SJSA1 (cell line): ENCODE data around the gene OSTC.

- RAMPAGE, long total RNA: no peak
Observed at GRCh38 chr4:108622899-108623352, 2.5 kb downstream of the RPL34 start.

GRCh38 chr4:108624348-108625461, 4.3 kb downstream of the RPL34 start:
- RAMPAGE, long total RNA: no peak

DNA sequence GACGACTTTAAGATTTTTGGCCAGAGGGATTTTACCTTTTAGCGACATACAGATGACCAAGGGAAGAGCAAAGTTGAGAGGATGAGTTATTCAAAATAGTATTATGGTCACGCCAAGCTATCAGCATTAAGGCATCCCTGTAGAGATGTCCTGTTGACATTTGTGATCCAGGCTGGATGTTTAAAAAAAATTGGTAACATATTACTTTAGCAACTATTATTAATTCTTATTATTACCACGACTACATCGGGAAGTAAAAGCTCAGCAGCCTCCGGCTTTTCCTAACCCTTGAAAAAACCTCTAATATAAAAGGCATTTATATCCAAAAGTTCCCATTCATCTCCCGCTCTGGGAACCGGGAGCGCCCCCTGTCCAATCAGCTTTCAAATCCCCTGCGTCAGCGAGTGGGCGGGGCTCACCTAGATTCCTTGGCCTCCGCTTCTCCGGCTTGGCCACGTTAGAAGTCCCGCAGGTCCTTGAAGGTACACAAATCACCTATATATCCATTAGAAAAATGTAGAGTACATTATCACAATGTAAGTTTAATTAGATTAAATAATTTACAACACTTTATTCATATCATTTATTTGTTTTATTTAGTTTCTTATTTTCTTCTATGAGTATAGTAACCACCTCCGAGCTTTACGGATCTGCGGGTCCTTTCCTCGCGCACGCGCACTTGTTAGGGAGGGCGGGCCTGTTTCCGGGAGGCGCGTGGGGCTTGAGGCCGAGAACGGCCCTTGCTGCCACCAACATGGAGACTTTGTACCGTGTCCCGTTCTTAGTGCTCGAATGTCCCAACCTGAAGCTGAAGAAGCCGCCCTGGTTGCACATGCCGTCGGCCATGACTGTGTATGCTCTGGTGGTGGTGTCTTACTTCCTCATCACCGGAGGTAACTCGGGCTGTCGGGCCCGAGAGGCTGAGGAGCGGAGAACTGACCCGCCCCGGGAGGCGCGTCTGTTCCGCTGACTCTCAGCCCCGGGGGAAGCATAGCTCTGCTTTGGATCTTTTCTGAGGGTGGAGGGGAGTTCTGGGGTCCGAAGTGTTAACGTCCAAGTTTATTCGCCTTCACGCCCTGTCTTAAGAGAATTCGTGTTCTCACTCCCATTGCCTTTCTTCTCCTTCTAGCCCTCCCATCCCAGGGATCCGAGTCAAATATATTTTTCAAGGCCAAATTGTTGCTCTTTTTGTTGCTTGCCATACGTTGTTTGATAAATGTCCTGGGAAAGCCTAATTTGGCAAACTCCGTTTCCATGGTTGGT, at the start of gene OSTC:
TSS of gene OSTC (plus strand) at position 698 of the 1,263 bp plus-strand sequence.
- RAMPAGE, long total RNA: start-site peak on the plus strand centred at position 723 of the sequence, 59 bp wide, 2,837 and 2,700 reads in 2 replicates

- RAMPAGE, long total RNA: no peak
Observed at GRCh38 chr4:109435542-109436086, 2.0 kb downstream of the SEC24B start.

DNA sequence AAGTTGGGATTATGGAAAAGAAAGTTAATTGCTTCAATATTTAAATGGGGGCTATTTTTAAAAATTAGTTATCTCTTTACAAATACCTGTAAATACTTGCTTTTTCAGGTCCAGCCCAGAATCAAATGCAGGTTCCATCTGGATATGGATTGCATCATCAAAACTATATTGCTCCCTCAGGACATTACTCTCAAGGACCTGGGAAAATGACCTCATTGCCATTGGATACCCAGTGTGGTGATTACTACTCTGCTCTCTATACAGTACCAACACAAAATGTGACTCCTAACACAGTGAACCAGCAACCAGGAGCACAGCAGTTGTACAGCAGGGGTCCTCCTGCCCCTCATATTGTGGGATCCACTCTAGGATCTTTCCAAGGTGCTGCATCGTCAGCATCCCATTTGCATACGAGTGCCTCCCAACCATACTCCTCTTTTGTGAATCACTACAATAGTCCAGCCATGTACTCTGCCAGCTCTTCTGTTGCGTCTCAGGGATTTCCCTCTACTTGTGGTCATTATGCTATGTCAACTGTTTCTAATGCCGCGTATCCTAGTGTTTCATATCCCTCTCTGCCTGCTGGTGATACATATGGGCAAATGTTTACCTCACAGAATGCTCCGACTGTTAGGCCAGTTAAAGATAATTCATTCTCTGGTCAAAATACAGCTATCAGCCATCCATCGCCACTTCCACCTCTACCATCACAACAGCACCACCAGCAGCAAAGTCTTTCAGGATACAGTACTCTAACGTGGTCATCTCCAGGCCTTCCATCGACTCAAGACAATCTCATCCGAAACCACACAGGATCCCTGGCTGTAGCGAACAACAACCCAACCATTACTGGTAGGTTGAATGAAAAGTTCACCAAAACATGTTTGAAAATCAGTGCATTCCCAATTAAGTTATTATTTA, 29.4 kb downstream of the SEC24B start:
- RAMPAGE, long total RNA: no peak

GRCh38 chr4:109494573-109495058, 61.0 kb downstream of the SEC24B start:
- RAMPAGE, long total RNA: no peak

DNA sequence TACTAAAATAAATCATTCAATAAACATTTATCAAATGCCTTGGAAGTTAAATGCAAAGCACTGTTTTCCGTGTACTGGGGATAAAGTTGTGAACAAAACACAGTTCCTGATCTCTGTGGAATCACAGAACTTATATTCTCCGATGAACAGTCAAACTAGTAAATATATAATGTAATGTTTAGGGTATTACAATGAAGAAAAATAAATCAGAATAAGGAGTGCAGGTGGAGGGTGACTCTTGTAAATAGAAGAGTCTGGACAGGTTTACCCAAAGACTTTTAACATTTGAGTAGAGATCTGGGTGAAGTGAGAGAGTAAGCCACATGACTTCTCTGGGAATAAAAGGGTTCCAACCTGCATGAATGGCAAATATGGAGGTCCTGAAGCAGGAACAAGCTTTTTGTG, 51.2 kb upstream of the MCUB start:
- RAMPAGE, long total RNA: no peak

DNA sequence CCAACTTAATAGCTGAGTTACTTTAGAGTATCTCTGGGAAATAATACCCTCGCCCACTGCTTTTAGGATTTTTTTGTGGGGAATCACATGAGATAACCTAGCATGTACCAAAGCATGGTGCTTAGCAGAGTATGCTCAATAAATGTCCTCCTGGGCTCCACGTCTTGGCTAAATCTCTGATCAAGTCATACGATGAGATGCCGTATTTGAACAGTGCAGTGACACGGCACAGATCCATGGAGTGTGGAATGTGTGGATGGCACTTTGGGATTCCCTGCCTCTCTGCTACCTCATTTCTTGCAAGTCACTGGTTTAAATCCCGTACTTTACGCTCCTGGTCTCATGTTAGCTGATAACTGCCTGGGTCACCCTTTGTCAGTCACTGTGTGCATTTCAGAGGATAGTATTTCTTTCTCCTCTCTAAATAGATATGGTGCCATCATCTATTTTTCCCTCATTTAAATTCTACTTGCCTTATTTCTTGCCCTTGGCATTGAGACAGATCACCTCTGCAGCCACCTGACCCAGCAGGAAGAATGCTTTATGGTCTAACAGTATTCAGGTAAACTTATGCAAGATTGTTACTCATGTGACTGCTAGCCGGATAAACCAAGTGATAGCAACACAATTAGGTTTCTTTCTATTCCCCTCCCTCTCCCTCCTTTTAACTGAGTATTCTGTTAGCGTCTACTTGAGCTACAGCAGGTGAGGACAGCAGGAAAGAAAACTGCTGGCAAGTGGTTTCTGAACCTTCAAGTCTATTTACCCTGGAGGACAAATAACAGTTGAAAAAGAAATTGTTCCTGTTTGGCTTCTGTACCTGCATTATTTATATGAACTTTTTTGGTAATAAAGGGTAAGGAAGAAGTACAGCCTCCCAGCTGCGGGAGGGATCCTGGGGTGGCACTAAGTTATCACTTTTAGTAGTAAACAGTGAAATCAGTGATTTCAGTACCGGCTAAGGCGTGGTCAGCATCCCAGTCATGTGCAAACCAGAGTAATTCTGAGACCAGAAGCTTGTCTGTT, 2.9 kb downstream of the EGF start:
- RAMPAGE, long total RNA: no peak

DNA sequence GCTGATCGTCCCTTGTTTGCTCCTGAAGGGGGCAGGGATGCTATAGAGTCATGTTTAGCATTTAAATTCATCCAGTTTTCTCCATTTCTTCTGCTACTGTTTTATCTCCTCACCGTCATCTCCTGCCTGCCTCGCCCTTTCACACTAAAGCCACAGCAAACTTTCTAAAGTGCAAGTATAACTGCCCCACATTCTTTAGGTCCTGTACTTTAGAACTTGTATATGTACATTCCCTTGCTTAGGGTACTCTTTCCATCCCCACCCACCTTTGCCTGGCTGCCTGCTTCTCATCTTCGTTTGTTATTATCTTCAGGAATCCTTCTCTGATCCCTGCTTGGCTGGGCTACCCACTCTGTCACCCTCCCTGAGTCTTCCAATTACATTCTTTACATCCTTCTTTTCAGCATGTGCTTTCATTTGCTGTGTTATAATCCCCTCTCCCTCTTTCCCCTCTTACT, 60.5 kb downstream of the EGF start:
- RAMPAGE, long total RNA: no peak

GRCh38 chr4:109988929-109989499, 76.3 kb downstream of the EGF start:
- RAMPAGE, long total RNA: no peak

GRCh38 chr4:110172951-110173393, 25.4 kb downstream of the ELOVL6 start:
- RAMPAGE, long total RNA: no peak

DNA sequence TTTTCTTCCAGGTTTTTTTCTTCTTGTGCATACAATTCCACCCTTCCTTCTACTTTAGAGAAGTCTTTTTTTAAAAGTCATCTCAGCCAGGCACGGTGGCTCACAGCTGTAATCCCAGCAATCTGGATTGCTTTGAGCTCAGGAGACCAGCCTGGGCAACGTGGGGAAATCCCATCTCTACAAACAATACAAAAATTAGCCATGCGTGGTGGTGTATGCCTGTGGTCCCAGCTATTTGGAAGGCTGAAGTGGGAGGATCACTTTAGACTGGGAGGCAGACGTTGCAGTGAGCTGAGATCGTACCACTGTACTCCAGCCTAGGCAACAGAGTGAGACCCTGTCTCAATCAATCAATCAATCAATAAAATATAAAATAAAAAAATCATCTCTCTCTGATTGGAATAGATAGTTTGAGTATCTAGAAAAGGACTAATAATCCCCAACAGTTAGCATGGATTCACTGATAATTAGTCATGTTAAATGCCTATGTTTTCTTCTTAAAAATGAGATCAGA, 14.7 kb downstream of the ELOVL6 start:
- RAMPAGE, long total RNA: no peak

DNA sequence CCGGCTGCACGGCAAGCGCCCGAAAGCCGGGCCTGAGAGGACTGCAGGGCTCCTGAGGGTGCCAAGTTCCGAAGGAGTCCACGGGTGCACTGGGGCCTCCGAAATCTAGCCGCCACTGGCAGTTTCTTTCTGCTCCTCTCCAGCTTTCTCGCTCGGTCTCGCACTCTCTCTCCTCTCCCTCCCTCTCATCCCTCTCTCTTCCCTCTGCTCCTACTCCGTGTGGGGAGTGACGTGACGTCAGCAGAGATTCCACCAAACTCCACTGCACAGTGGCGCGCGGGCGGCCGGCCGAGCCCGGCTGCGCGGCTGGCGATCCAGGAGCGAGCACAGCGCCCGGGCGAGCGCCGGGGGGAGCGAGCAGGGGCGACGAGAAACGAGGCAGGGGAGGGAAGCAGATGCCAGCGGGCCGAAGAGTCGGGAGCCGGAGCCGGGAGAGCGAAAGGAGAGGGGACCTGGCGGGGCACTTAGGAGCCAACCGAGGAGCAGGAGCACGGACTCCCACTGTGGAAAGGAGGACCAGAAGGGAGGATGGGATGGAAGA, 14.0 kb upstream of the PITX2 start:
- RAMPAGE, long total RNA: no peak

DNA sequence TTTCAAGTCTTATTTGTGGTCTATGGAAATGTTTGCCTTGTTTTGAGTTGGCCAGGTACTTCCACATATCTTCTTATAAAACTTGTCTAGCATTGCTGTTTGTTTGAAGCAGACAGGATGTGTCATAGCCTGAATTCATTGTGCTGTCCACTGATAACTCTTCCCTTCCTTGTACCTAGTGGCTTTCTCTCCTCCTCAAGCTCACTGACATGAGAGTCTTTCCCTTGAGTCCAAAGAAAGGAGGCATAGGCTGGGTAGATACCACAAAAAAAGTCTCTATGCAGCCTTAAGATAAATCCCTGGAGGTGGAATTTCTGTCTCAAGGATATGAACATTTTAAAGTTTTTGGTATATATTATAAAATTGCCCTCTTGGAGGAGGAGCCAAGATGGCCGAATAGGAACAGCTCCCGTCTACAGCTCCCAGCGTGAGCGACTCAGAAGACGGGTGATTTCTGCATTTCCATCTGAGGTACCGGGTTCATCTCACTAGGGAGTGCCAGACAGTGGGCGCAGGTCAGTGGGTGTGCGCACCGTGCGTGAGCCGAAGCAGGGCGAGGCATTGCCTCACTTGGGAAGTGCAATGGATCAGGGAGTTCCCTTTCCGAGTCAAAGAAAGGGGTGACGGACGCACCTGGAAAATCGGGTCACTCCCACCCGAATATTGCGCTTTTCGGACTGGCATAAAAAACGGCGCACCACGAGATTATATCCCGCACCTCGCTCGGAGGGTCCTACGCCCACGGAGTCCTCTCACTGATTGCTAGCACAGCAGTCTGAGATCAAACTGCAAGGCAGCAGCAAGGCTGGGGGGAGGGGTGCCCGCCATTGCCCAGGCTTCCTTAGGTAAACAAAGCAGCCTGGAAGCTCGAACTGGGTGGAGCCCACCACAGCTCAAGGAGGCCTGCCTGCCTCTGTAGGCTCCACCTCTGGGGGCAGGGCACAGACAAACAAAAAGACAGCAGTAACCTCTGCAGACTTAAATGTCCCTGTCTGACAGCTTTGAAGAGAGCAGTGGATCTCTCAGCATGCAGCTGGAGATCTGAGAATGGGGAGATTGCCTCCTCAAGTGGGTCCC, 58.8 kb upstream of the FAM241A start:
- RAMPAGE, long total RNA: no peak

DNA sequence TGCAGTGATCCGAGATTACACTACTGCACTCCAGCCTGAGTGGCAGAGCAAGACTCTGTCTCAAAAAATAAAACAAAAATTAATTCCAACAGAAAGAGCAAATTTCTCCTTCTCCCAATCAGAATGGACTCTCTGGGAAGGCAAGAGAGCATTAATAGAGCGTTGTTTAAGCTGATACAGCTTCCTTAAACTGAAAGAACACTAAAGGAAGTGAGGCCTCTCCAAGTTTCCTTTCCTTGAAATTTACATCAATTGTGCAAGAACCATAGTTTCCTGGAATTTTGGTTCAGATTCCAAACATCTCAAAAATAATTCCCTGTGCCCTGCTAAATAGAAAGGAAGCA, 4.0 kb upstream of the FAM241A start:
- RAMPAGE, long total RNA: no peak

- RAMPAGE, long total RNA: no peak
Observed at GRCh38 chr4:112173917-112174677, 28.8 kb downstream of the FAM241A start.

DNA sequence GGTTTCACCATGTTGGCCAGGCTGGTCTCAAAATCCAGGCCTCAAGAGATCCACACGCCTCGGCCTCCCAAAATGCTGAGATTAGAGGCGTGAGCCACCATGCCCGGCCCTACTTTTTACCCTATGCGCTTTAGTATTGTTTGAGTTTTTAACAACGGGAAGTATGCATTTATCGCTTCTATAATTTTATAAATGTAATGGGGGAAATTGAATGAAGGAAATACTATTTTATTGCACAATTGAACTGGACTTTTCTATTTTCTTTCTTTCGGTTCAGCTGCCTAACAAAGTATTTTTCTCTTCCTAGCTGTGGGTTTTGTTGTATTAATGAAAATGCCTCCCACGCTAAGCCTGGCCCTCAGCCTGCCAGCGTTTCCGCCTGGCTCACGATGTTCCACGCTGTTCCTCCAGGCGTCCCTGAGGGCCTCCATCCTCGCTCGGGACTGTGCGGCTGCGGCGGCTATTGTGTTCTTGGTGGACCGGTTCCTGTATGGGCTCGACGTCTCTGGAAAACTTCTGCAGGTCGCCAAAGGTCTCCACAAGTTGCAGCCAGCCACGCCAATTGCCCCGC, 104.5 kb downstream of the NEUROG2 start:
- RAMPAGE, long total RNA: no peak

DNA sequence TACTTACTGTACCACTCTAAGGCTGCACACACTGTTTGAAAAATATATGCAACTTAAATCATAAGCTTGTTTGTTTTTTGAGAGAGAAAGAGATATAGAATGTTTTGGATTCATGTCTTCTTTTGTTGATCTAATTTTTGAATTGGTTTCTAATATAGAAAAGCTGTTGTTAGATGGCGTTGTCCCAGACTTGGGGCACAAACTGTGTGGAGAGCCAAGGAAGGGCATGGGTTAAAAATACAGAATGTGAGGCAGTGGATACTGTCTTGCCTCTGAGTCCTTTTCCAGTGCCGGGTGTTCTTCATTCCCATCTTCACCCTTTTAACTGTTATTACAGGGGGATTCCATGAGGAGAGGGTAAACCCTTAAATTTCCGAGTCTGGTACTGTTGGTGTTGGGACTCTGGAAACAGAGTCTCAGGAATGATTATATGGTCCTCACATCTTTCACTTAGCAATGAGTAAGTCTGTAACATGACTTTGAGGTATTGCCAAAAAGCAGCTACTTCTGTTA, 17.3 kb upstream of the ANK2 start:
- RAMPAGE, long total RNA: no peak

GRCh38 chr4:113064148-113064712, 14.8 kb downstream of the ANK2 start:
- RAMPAGE, long total RNA: no peak

DNA sequence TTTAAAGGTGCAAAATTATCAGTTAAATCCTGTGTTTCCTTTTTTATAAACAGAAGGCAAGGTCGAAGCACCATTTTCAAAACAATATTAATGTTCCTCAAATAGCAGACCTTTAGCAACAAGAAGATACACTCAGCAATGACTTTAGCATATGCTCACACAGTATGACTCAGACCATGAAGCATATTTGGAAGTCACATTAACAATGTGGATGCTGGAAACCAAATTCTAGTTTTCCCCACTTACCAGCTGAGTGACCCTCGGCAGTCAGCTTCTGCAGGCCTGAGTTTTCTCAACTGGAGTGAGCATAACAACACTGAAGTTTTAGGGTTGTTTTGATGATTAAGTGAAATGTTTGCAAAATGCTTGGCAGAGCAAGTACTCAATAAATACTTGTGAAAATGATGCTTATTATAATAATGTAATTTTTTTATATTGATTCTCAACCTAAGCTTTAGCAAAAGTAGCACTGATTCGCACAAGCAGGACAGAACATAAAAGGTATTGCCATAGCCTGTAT, 130.6 kb downstream of the ANK2 start:
- RAMPAGE, long total RNA: no peak